A549 (cell line): ENCODE results near the genes LRRC72 and AGR2.

DNA sequence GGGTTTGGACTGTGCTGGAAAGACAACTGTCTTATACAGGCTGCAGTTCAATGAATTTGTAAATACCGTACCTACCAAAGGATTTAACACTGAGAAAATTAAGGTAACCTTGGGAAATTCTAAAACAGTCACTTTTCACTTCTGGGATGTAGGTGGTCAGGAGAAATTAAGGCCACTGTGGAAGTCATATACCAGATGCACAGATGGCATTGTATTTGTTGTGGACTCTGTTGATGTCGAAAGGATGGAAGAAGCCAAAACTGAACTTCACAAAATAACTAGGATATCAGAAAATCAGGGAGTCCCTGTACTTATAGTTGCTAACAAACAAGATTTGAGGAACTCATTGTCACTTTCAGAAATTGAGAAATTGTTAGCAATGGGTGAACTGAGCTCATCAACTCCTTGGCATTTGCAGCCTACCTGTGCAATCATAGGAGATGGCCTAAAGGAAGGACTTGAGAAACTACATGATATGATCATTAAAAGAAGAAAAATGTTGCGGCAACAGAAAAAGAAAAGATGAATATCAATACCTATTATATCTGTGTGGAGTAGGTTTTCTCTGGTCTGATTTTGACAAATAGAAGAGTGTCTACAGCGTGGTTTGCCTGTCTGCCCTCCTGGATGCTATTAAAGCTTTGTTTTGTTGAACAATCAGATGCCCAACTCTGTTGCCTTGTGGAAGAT, 1.0 kb downstream of the ARL4A start:
- PRO-cap: no peak
CAGE:
- cytosol, long polyA plus RNA: no peak
- long polyA plus RNA: no peak
- nucleus, long polyA plus RNA: no peak

GRCh38 chr7:13806524-13807096, 182.9 kb downstream of the ETV1 start:
- PRO-cap: no peak
CAGE:
- cytosol, long polyA plus RNA: no peak
- long polyA plus RNA: no peak
- nucleus, long polyA plus RNA: no peak

- PRO-cap: no peak
CAGE:
- cytosol, long polyA plus RNA: no peak
- long polyA plus RNA: no peak
- nucleus, long polyA plus RNA: no peak
Measured at GRCh38 chr7:14238113-14238425, 248.6 kb upstream of the ETV1 start.

- PRO-cap: no peak
CAGE:
- cytosol, long polyA plus RNA: no peak
- long polyA plus RNA: no peak
- nucleus, long polyA plus RNA: no peak
Measured at GRCh38 chr7:14313120-14313555, 323.7 kb upstream of the ETV1 start.

GRCh38 chr7:15396504-15396910, 165.3 kb downstream of the AGMO start:
- PRO-cap: no peak
CAGE:
- cytosol, long polyA plus RNA: no peak
- long polyA plus RNA: no peak
- nucleus, long polyA plus RNA: no peak

DNA sequence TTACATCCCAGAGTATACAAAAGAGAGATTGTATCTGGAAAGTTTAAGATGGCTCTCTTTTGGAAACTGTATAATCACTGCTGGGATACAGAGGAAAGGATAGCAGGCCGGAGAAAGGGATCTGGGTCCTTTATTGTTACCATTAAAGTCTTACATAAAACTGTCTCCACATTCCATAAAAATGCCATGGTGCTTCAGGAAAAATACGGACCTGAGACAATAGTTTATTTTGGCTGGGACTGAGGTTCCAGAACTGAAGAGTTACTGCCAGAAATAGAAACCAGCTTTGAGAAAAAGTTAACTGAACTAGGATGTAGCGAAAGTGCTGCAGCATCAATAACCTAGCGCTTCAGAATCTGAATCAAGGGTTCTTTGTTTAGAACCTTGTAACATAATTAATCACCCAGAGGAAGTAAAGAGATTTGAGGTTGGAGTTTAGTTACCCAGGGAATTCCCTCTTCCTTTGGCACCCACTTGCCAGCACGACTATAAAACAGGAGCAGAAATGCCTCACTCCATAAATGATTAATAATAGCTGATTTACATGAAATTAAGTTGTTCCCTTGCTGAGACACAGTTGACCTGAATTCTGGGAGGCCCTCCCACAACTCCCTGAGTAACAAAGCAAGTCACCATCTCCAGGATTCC, 37.9 kb downstream of the MEOX2 start:
- PRO-cap: no peak
CAGE:
- cytosol, long polyA plus RNA: no peak
- long polyA plus RNA: no peak
- nucleus, long polyA plus RNA: no peak

DNA sequence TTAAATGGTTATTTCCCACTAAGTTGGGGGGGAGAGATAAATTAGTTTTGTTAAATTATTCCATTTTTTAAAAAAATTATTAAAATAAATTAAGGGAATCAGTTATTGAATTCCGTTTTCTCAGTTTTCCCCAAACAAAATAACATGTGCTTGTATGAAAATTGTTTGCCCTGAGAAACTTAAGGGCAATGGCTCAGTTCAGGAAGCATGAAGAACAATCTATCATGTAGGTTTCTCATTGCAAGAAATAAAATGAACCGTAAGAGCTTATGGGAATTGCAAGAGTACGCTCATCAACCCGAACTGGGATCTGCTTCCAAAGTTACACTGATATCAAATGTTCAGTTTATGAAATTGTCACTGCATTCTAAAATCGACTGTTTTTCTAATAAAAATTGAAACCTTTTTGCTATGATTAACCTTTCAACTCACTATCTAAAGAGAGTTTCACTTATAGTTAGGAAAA, 2.5 kb downstream of the MEOX2 start:
- PRO-cap: no peak
CAGE:
- cytosol, long polyA plus RNA: no peak
- long polyA plus RNA: no peak
- nucleus, long polyA plus RNA: no peak

DNA sequence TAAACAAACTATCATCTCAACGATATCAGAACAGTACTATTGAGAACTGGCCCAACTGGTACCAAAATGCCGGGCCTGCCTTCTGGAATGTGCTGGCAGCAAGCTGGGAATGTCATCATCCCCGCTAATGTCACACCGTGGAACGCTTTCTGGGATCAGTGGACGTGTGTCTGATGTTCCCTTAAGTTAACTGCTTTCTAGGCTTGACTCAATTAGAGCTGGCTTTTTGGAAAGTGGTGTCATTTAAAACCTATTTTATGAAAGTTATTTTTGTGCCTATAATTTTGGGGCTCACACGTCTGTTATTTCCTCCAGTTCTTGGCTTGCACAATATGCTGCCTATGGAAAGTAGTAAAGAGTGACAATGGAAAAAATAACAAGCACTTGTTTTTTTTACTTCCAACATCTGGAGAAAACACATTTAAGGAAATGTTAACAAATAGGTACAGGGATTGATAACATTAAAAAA, 153.3 kb upstream of the MEOX2 start:
- PRO-cap: no peak
CAGE:
- cytosol, long polyA plus RNA: no peak
- long polyA plus RNA: no peak
- nucleus, long polyA plus RNA: no peak

DNA sequence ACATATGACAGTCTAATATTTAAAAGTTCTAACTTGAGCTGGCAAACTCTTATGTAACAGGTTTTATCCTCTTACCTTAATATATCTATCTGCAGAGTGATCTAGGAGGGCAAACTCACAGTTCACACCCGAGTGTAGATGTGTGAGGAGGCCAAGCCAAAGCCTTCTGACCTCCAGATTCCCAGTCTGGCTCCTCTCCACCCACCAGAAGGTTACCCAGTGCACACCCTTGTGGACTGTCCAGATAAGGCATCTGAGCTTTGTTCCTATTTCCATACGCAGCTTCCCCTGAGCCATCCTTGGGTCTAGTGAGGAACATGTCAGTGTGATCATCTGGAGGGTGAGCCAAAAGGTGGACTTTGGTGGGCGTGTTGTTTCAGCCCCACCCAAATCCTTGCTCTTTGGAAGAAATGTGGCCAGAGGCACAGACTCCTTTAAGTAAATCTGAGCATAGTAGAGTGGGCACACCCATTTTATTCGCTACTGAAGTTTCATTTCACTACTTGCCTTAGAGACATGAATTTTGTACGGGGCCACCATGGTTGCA, 203.1 kb upstream of the MEOX2 start:
- PRO-cap: no peak
CAGE:
- cytosol, long polyA plus RNA: no peak
- long polyA plus RNA: no peak
- nucleus, long polyA plus RNA: no peak

GRCh38 chr7:16526389-16527130, at the start of gene LRRC72:
LRRC72 (plus strand) TSS chr7:16526825.
- PRO-cap: no peak
CAGE:
- cytosol, long polyA plus RNA: no peak
- long polyA plus RNA: no peak
- nucleus, long polyA plus RNA: no peak

- PRO-cap: no peak
CAGE:
- cytosol, long polyA plus RNA: no peak
- long polyA plus RNA: no peak
- nucleus, long polyA plus RNA: no peak
Measured at GRCh38 chr7:16609571-16610212, 35.9 kb downstream of the ANKMY2 start.

GRCh38 chr7:16661867-16662270, 15.9 kb downstream of the BZW2 start:
- PRO-cap: no peak
CAGE:
- cytosol, long polyA plus RNA: no peak
- long polyA plus RNA: no peak
- nucleus, long polyA plus RNA: no peak

DNA sequence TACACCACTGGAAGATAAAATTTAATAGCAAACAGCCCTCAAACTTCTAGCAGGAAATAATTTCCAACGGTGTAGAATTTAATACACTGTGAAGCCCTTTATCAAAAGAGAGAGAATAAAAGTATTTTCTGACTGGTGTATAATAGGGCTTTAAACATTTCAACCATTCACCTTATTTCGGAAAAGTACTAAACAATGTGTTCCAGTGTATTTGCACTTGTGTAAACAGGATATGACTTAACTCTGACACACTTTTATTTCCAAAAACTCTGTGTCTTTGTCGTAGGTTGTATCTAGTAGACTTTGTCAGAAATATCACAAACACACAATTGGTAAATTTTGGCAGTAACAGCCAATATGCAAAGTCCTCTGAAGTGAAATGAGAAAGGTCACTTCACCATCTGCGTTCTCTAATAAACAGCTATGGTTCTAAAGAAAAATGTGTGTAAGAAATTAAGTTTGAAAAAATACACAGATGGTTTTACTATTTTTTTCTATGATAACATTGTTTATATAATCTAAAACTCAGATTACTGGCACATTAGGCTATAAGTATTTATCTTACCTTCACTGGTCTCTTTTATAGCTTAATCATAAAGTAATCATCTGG, 10.3 kb upstream of the TSPAN13 start:
- PRO-cap: no peak
CAGE:
- cytosol, long polyA plus RNA: no peak
- long polyA plus RNA: no peak
- nucleus, long polyA plus RNA: no peak

DNA sequence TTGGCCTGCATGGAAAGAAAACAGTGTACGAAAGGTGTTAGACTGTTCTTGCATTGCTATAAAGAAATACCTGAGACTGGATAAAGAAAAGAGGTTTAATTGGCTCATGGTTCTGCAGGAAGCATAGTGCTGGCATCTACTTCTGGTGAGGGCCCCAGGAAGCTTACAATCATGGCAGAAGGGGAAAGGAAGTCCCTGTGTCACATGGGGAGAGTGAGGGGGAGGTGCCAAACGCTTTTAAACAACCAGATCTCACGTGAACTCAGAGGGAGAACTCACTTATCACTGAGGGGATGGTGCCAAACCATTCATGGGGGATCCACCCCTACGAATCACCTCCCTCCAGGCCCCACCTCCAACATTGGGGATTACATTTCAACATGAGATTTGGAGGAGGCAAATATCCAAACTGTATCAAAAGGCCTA, 5.6 kb downstream of the TSPAN13 start:
- PRO-cap: no peak
CAGE:
- cytosol, long polyA plus RNA: no peak
- long polyA plus RNA: no peak
- nucleus, long polyA plus RNA: no peak

- PRO-cap: no peak
CAGE:
- cytosol, long polyA plus RNA: no peak
- long polyA plus RNA: no peak
- nucleus, long polyA plus RNA: no peak
Measured at GRCh38 chr7:16765230-16765984, 11.9 kb downstream of the TSPAN13 start.

- PRO-cap: no peak
CAGE:
- cytosol, long polyA plus RNA: no peak
- long polyA plus RNA: no peak
- nucleus, long polyA plus RNA: no peak
Measured at GRCh38 chr7:16803821-16804234, 971 bp downstream of the AGR2 start.

GRCh38 chr7:16804571-16805448, at the start of gene AGR2:
AGR2 (minus strand) TSS chr7:16804999.
- PRO-cap: no peak
CAGE:
- cytosol, long polyA plus RNA: start-site peak on the minus strand at chr7:16804982-16805001, 447 and 202 reads in 2 replicates
- long polyA plus RNA: start-site peak on the minus strand at chr7:16804993-16805001, 2,356 and 1,193 reads in 2 replicates
- nucleus, long polyA plus RNA: start-site peak on the minus strand at chr7:16804992-16804997, 330 and 94 reads in 2 replicates

- PRO-cap: no peak
CAGE:
- cytosol, long polyA plus RNA: no peak
- long polyA plus RNA: no peak
- nucleus, long polyA plus RNA: no peak
Measured at GRCh38 chr7:17125017-17125428, 173.4 kb upstream of the AHR start.

- PRO-cap: no peak
CAGE:
- cytosol, long polyA plus RNA: no peak
- long polyA plus RNA: no peak
- nucleus, long polyA plus RNA: no peak
Measured at GRCh38 chr7:17304911-17305376, 6.5 kb downstream of the AHR start.

DNA sequence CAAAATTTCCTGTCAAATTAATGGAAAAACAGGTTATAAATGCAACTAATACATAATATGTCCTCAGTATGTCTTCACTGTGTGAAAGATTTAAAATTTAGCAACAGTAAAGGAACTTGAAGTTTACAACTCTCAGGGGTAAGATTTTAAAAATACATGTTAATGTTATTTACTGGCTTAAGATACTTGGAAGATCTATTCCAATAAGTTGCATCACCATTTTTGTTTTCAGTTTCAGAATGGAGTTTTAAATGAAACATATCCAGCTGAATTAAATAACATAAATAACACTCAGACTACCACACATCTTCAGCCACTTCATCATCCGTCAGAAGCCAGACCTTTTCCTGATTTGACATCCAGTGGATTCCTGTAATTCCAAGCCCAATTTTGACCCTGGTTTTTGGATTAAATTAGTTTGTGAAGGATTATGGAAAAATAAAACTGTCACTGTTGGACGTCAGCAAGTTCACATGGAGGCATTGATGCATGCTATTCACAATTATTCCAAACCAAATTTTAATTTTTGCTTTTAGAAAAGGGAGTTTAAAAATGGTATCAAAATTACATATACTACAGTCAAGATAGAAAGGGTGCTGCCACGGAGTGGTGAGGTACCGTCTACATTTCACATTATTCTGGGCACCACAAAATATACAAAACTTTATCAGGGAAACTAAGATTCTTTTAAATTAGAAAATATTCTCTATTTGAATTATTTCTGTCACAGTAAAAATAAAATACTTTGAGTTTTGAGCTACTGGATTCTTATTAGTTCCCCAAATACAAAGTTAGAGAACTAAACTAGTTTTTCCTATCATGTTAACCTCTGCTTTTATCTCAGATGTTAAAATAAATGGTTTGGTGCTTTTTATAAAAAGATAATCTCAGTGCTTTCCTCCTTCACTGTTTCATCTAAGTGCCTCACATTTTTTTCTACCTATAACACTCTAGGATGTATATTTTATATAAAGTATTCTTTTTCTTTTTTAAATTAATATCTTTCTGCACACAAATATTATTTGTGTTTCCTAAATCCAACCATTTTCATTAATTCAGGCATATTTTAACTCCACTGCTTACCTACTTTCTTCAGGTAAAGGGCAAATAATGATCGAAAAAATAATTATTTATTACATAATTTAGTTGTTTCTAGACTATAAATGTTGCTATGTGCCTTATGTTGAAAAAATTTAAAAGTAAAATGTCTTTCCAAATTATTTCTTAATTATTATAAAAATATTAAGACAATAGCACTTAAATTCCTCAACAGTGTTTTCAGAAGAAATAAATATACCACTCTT, 44.7 kb downstream of the AHR start:
- PRO-cap: no peak
CAGE:
- cytosol, long polyA plus RNA: no peak
- long polyA plus RNA: no peak
- nucleus, long polyA plus RNA: no peak